Rectum (tissue), 1 donor: ENCODE measurements around the genes CYP4V2 and TRIML1.

DNA sequence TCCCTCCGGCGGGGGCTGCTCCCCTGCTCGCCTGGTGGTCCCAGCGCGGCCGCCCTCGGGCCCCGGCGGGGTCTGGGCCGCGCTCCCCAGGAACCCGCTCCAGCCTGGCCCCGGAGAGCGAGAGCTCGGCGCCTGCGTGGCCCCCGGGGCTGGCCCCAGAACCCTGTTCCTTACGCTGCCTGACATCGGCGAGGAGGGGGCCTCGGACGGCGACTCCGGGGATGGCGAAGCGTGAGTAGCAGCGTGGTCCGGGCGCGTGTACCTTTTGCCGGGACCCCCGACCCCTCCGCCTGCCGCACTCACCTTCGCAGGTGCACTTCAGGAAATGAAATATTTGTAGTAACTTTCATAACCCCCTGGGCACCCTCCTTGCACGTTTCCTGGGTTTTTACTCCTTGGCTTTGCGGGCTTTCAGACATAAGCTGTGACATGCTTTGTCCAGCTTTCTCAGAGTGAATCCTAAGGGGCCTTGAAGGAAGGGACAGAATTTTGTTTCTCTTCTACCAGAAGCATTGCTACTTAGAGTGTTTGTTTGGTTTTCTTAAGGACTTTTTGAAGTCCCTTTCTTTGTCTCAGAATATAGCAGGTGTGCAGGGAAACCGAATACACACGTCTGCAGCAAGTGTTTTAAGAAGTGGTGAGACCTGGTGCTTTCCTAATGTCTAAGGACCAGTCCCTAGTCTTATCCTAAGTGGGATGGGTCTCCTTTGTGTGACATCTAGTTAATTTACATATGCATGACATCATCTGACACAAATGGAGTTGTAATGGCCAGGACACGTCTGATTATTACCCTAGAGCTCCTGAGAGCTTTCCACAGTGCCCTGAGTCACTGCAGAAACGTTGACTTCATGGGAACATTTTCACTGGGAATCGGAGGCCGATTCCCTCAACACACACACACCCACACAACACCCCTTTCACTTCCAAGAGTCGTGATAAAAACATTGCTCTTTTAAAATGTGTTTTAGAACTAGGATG lies 36.7 kb downstream of the TLR3 start:
- PRO-cap, result bidirectional peak, plus-strand start at position 755 of the sequence, minus-strand start at position 657 of the sequence

GRCh38 chr4:186121254-186121995 lies 52.5 kb downstream of the TLR3 start:
- PRO-cap, result no peak

- PRO-cap, result no peak
Observed at GRCh38 chr4:186168909-186169379, 22.4 kb upstream of the CYP4V2 start.

GRCh38 chr4:186190886-186191127 lies 560 bp upstream of the CYP4V2 start:
- PRO-cap, result no peak

GRCh38 chr4:186191128-186192131 lies at the start of gene CYP4V2:
TSS of gene CYP4V2 (plus strand) at chr4:186191567.
- PRO-cap, result bidirectional peak, plus-strand start at chr4:186191679, minus-strand start at chr4:186191428; bidirectional peak, plus-strand start at chr4:186191916, minus-strand start at chr4:186191909

- PRO-cap, result no peak
Observed at GRCh38 chr4:186244006-186244550, 16.8 kb downstream of the KLKB1 start.

DNA sequence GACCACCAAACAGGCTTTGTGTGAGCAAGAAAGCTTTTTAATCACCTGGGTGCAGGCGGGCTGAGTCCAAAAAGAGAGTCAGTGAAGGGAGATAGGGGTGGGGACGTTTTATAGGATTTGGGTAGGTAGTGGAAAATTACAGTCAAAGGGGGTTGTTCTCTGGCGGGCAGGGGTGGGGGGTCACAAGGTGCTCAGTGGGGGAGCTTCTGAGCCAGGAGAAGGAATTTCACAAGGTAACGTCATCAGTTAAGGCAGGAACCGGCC lies 18.8 kb upstream of the F11 start:
- PRO-cap, result no peak

DNA sequence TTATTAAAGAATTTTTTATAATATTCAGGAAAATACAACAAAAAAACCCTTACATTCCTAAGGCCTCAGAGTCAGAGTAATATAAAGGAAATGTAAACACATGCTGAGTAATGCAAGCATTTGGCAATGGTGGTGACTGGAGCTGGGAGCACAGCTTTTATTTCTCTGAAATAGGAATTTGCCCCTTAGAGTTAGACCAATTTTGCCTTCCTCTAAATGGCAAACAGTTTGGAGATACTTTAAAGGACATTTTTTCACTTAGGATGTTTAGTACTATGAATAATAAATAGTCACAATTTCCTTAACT lies 16.2 kb upstream of the F11 start:
- PRO-cap, result no peak

GRCh38 chr4:186350548-186350957 lies 84.6 kb downstream of the F11 start:
- PRO-cap, result unidirectional peak, minus-strand start at chr4:186350719

DNA sequence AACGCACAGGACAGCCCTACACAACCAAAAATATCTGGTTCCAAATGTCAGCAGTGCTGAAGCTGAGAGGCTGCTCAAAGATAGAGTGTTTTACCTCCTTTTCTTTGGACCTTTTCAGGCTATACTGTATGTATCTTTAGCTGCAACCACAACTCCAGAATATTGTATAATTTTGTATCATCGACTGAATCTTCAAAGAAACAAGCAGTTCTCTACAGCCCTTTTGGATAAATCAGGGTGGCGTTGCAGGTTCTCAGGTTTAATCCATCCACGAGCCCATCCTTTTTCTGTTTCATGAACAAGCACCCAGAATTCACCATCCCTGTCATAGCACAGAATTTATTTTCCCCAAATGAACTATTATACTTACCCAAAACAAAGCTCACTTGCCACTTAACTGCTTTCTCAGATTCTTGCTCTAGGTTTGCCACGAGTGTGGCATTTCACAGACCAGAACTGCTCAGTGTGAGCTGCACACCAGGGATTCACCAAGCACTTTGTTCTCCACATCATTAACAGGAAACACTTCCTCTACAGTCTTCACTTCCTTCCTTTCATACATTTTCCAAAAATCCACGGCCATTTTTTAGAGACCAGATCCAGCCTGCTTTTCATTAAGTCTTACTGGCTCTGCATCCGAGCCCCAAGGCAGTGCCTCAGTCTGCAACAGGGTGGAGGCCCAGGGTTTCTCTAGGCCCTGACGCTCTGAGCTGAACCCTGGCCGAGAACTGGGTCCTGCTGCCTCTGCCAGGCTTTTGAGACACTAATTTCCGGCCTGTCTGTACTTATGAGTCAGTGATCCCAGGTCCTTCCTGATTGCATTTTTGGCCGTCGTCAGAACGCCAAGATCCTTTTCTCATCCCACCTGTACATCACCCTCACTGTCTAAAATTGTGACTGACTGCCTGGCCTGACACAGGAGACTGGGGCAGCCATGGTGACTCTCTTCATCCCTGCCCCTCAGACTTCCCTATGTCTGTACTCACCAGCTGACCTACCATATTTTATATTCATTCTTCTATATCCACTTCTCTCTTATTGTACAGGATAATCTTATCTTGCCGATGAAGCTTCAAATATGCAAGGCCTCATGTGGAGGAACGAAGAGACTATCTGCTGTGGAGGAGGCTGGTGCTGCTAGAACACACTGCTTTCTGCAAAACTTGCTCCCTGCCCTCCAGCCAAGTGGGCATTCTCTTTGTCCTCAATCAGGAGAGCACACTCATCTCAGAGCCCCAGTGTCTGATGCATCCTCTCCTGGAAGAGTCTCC lies 67.6 kb upstream of the MTNR1A start:
- PRO-cap, result no peak

- PRO-cap, result bidirectional peak, plus-strand start at chr4:186765411, minus-strand start at chr4:186765318
Observed at GRCh38 chr4:186764961-186765563, 41.4 kb upstream of the FAT1 start.

GRCh38 chr4:186765564-186766671 lies 42.3 kb upstream of the FAT1 start:
- PRO-cap, result unidirectional peak, minus-strand start at chr4:186765849

DNA sequence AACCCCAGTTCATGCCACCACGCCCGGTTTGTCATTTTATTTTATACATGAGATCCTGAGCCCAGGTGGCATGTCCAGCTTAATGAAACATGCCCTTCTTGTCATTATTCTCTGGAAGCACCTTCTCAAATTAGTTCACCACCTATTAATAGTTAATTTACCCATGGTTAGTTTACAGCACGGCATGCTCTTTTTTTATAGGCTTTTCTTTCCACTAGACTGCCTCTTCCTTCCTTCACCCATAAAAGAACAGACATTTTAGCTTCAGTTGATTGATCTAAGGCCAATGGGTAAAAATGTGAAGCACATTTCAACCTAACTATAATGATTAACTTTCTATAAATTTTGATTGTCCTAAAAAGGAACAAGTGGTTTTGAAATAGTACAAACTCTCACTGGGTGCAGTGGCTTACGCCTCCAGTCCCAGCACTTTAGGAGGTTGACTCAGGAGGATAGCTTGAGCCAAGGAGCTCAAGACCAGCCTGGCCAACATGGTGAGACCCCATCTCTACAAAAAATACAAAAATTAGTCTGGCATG lies 89.7 kb upstream of the FAT1 start:
- PRO-cap, result no peak

- PRO-cap, result bidirectional peak, plus-strand start at chr4:186840783, minus-strand start at chr4:186840376
Observed at GRCh38 chr4:186840083-186840939, 116.7 kb upstream of the FAT1 start.

GRCh38 chr4:186851975-186852616 lies 128.4 kb upstream of the FAT1 start:
- PRO-cap, result no peak

GRCh38 chr4:186900931-186901110 lies 177.2 kb upstream of the FAT1 start:
- PRO-cap, result no peak

DNA sequence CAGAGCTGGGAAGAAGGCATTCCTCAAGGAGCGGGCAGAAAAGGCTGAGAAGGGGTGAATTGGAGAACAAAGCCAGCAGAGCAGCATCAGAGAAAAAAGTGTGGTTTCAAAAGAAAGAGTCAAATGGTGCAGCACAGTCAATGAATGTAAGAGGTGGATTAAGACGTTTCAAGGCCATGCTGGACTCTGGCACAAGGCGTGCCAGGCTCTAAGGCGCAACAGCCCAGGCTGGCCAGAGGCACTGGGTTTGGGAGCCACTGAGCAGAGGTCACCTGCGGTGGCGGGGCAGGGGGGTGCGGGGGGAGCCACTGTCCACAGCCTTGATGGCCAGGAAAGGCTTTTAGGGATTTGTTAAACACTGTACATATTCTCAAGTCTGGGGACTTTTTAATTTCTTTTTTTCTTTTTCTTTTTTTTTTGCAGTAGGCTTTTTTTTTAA lies 222.5 kb upstream of the FAT1 start:
- PRO-cap, result unidirectional peak, plus-strand start at position 241 of the sequence

- PRO-cap, result no peak
Observed at GRCh38 chr4:188139333-188139594, at the start of gene TRIML1. TSS of gene TRIML1 (plus strand) at chr4:188139441.

DNA sequence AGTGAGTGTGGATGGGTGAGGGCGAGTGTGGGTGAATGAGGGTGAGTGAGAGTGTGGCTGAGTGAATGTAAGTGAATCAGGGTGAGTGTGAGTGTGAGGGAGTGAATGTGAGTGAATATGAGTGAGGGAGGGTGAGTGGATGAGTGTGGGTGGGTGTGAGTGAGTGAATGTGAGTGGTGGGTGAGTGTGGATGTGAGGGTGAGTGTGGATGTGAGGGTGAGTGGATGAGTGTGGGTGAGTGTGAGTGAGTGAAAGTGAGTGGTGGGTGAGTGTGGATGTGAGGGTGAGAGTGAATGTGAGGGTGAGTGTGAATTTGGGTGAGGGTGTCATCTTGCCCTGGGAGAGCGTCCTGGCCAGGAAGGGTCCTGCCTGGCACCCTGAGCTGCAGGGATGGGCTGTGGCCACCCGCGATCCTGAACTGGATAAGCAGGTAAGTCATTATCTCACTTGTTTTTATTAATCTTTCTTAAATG lies 67.6 kb downstream of the TRIML1 start:
- PRO-cap, result no peak

GRCh38 chr4:188959561-188959856 lies 820.3 kb downstream of the TRIML1 start:
- PRO-cap, result no peak